ENCODE measurements around a stretch of chr7.

DNA sequence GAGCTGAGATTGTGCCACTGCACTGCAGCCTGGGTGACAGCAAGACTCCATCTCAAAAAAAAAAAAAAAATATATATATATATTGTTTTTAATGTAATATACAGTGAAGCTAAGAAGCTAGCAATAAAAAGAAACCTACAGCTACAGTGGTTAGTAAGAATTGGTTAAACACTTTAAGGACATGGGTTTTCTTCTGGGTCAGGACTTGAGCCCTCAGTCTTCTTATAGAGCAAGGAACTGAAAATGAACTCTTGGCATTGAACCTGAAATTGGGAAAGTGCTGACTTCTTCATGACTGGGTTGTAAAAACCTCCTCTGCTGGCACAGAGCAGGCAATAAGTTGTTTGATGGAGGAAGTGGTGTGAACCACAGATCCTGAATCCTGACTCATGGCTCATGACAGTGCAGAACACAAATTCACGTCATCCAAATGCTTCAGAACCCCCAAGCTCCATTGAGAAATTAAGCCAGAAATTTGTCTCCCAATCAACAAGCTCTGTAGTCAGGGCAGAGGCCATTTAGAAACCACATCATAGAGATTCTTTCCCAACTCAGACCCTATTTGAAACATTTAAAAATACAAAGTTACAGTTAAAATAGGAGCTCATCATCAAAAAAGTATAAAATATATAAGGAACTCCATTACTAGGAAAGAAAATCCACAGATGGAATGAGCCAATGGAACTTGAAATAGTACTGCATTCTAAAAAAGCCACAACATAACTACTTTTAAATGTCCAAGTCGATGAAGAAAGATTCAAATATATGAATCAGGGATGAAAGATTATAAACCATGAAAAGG is 10.4 kb upstream of the STK17A start:
- PRO-cap = no peak
- RAMPAGE, long total RNA, 4 experiments = no peak in any of the 4 experiments

DNA sequence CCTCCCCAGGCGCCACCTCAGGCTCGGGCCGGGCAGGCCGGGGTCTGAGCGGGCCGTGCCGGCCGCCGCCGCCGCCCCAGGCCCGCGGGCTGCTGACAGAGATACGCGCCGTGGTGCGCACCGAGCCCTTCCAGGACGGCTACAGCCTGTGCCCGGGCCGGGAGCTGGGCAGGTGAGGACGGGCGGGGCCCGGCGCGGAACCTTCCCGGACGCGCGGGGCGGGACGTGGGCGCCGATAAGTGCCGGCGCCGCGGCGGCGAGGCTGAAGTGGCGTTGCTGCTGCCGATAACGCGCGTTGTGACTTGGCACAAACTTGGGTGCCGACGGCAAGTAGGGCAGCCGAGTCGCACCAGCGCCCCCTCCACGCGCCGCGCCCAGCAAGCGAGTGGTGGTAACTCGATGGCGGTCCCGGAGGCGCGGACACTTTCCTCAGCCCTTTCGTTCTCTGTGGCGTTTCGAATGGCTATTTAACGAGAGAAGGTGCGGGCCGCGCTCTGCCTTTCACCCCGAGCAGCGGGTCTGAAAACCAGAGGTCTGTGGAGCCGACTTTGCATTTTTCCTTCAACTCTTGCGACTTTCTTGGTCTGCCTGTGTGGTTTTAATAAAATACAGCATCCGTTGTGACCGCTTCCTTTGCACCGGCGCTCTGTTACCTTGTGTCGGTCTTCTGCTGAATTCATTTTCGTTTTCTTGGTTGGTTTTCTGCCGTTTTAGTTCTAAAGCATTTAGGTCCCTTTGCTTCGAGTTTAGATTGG is 547 bp downstream of the STK17A start:
- PRO-cap = bidirectional peak, plus-strand start at position 310 of the sequence, minus-strand start at position 304 of the sequence; bidirectional peak, plus-strand start at position 685 of the sequence, minus-strand start at position 661 of the sequence
- RAMPAGE, long total RNA, 4 experiments = start-site peak on the plus strand in 3 of 4 experiments, centred at positions 44 to 169 of the sequence, 6 to 23 reads per replicate

DNA sequence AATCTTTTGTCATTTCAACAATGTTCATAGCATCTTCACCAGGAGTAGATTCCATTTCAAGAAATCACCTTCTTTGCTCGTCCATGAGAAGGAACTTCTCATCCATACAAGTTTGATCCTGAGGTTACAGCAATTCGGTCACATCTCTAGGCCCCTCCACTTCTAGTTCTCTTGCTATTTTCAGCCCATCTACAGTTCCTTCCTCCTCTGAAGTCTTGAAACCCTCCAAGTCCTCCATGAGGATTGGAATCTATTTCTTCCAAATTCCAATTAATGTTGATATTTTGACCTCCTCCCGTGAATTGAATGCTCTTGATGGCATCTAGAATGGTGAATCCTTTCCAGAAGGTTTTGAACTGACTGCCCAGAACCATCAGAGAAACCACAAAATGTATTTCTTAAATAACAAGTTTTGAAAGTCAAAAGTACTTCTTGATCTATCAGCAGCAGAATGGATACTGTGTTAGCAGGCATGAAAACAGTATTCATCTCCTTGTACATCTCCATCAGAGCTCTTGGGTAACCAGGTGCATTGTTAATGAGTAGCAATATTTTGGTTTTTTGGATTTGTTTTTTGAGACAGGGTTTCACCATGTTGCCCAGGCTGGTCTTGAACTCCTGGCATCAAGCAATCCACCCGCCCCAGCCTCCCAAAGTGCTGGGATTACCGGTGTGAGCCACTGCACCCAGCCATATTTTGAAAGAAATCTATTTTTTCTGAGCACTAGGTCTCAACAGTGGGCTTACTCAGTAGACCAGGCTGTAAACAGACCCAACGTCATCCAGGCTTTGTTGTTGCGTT is 49.5 kb downstream of the STK17A start:
- PRO-cap = no peak
- RAMPAGE, long total RNA, 4 experiments = start-site peak on the minus strand in 2 of 4 experiments, centred at positions 324 to 542 of the sequence, 9 to 26 reads per replicate

DNA sequence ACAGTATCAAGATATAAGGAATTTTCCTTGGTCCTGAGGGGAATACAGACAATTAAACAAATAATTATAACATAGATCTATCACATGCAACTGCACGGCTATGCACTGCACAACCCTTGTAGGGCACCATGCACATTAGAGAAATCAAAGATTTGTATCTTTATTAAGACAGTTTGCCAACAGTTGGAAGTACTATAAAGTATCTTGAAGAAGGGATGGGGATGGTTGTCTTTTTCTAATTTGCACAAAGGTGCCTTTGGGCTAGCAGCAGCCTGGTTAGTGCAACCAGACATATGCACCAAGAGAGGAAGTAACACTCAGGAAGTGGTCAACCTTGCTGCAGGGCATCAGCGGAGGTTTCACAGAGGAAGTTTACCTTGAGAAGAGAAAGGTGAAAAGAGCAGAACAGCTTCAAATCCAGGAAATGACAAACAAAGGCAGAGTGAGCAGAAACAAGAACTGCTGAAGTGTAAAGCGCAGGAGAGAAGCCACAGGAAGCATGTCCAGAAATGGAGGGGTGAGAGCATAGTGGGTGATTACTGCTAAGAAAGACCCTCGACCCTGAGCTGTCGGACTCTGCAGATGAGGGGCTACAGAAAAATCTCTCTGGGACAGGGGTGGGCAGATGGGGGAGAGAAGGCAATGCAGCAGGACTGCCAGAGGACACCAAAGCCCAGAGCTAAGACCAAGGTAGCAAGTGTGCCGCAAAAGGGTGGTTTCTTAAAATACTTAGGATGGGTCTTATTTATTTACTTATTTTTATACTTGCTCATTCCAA is 66.9 kb downstream of the STK17A start:
- PRO-cap = unidirectional peak, plus-strand start at position 472 of the sequence
- RAMPAGE, long total RNA, 4 experiments = no peak in any of the 4 experiments

DNA sequence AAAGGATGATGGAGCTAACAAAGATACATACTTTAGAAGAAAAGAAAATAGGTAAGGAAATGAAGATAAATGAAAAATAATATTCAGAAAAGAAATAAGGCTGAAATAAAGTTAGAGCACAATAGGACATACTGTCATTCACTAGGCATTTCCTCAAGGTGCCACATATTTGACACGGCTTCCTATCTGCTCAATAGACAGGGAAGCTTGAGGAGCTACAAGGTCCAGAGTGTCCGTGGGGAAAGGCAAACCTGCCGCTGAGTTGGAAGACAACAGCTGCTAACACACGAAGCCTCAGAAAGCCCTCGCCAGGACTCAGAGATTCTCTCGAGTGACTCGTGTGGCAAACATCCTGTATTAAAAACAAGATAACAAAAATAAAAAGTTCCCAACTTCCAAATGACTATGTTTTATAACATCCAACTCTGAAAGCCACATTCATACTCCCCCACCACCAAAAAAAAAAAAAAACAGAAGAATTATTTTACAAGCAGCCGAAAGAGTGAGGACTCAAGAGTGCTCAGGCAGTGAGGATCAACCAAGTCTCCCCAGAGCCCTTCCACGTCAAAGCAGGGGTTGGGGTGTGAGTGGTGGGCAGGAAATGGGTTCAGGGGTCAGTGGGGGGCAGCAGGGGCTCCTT is 67.6 kb downstream of the STK17A start:
- PRO-cap = bidirectional peak, plus-strand start at position 513 of the sequence, minus-strand start at position 329 of the sequence; unidirectional peak, minus-strand start at position 540 of the sequence
- RAMPAGE, long total RNA, 4 experiments = no peak in any of the 4 experiments

DNA sequence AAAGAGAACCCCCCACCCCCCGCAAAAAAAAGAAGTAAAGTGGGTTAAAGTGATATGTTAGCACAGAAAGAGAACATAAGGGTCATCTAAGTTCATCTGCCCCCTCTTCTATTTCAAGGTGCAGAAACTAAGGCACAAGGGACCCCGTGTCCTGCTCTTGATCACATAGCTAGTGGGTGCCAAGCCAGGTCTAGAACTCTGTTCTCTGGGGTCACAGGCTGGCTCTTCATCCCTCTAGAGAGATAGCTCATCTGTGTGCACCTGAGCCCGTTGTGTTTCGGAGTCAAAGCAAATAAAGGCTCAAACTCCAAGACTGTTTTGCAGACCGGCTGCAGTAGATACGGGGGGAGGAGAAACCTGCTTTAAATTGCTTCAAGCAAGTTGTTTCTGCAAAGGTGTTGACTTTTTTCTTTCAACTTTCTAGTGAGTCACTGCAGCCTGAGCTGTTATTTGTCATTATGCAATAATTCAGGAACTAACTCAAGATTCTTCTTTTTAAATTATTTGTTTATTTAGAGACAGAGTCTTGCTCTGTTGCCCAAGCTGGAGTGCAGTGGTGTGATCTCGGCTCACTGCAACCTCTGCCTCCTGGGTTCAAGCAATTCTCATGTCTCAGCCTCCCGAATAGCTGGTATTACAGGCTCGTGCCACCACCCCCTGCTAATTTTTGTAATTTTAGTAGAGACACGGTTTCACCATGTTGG is 6.4 kb downstream of the BLVRA start:
- PRO-cap = unidirectional peak, plus-strand start at position 317 of the sequence
- RAMPAGE, long total RNA, 4 experiments = no peak in any of the 4 experiments

DNA sequence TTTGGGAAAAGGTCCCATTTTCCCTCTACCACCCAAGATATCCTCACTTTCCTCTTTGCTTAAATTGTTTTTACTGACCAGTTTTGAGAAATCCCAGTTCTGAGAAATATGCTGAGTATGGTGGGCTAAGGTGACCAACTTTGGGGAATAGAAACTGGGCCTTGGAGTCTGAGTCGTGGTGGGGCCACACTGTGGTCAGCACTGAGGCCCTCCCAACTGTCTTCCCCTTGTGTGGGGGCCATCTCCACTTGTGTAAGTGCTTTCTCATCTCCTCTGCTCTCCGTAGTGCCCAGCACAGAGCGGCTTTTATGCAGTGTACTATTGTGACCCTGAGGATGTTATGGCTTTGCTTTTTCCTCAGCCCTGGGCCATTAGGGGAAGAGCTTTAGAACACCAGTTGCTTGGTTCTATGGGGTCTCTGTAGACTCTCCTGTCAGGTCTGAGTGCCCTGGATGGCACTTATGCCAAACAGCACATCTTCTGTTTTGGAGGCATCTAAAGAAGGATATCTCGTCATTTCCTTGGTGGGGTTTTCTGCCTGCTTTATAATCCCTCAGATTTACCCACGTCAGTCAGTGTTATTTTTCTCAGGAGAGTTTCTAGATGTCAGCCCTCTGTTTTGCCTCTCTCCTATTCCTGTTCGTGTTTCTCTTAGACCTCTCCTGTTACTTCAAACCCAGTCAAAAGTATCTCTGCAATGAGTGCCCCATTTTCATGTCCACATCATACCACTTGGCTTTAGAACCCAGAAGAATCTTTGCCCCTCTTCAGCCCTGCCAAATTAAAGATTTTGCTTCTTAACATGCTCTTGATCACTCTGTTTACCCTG is 1.2 kb downstream of the DBNL start:
- PRO-cap = no peak
- RAMPAGE, long total RNA, 4 experiments = no peak in any of the 4 experiments

- PRO-cap = no peak
- RAMPAGE, long total RNA, 4 experiments = no peak in any of the 4 experiments
Measured at GRCh38 chr7:44065726-44066708, 650 bp upstream of the PGAM2 start.

- PRO-cap = no peak
- RAMPAGE, long total RNA, 4 experiments = no peak in any of the 4 experiments
Measured at GRCh38 chr7:44066709-44067401, 1.5 kb upstream of the PGAM2 start.

DNA sequence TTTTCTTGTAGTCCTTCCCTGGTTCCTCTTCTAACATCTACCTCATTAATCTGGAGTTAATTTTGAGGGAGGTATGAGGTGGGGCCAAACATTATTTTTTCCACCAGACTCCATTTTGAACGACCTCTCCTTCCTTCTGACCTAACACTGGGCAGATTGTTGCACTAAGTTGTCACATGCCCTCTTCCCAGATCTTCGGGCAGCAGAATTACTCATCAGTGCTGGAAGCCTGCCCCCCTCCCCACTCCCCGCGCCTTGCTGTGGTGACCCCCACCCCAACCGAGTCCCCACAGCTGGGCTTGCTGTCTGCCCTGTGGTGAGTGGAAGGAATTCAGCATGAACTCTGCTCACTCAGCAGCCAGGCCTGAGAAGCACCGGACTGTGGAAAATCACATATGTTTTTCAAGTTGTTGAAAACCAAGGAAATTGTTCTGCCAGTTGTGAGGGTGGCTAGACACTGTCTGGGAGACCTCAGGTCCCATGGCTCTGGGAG is 3.7 kb upstream of the AEBP1 start:
- PRO-cap = no peak
- RAMPAGE, long total RNA, 4 experiments = no peak in any of the 4 experiments

GRCh38 chr7:44105166-44105929 is 1.2 kb downstream of the AEBP1 start:
- PRO-cap = bidirectional peak, plus-strand start at chr7:44105691, minus-strand start at chr7:44105401
- RAMPAGE, long total RNA, 4 experiments = no peak in any of the 4 experiments

- PRO-cap = no peak
- RAMPAGE, long total RNA, 4 experiments = no peak in any of the 4 experiments
Measured at GRCh38 chr7:44258918-44260055, 58.5 kb downstream of the YKT6 start.

GRCh38 chr7:44467703-44468091 is 22.8 kb downstream of the NUDCD3 start:
- PRO-cap = no peak
- RAMPAGE, long total RNA, 4 experiments = start-site peak on the plus strand in 4 of 4 experiments, at chr7:44467842-44467848 at its widest, 10 to 117 reads per replicate

- PRO-cap = no peak
- RAMPAGE, long total RNA, 4 experiments = no peak in any of the 4 experiments
Measured at GRCh38 chr7:44629700-44630386, 23.4 kb downstream of the OGDH start.

- PRO-cap = unidirectional peak, plus-strand start at chr7:44639999
- RAMPAGE, long total RNA, 4 experiments = no peak in any of the 4 experiments
Measured at GRCh38 chr7:44639589-44640312, 33.3 kb downstream of the OGDH start.

GRCh38 chr7:44693739-44694737 is 54.6 kb upstream of the ZMIZ2 start:
- PRO-cap = no peak
- RAMPAGE, long total RNA, 4 experiments = start-site peak on the plus strand in 1 of 4 experiments, at chr7:44693840-44694574 at its widest, 9 to 13 reads per replicate

GRCh38 chr7:44735356-44735774 is 13.3 kb upstream of the ZMIZ2 start:
- PRO-cap = no peak
- RAMPAGE, long total RNA, 4 experiments = no peak in any of the 4 experiments

DNA sequence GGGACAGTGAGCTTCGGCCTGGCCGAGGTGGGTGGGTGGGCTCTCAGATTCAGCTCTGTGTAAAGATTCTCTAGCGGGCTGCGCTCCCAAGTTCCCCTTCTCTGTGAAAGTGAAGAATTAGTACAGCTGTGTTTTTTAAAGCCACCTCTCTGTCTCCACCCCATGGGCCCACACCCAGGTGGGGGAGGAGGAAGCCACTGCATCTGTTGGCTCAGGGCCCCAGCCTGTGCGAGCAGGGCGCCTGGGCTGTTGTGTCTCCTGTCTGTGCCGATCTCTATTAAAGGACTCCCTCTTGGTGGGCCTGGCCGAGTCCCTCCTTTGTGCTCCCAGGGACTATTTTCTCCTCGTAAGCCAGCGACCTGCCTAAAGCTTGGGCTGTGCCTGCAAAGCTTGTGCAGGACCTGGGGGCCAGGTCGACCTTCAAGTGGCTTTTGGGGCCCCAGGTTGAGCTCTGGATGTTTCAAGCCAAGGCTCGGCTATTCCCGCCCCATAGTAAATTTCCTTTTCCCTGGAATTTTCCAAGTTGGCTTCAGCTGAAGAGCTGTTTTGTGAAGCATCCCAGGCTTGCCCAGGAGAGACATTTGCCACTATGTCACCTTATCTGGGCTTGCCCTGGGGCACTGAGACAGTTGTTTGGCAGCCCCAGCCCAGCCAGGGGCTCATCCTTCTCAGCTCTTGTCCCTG is 19.9 kb downstream of the ZMIZ2 start:
- PRO-cap = bidirectional peak, plus-strand start at position 229 of the sequence, minus-strand start at position 111 of the sequence
- RAMPAGE, long total RNA, 4 experiments = no peak in any of the 4 experiments

DNA sequence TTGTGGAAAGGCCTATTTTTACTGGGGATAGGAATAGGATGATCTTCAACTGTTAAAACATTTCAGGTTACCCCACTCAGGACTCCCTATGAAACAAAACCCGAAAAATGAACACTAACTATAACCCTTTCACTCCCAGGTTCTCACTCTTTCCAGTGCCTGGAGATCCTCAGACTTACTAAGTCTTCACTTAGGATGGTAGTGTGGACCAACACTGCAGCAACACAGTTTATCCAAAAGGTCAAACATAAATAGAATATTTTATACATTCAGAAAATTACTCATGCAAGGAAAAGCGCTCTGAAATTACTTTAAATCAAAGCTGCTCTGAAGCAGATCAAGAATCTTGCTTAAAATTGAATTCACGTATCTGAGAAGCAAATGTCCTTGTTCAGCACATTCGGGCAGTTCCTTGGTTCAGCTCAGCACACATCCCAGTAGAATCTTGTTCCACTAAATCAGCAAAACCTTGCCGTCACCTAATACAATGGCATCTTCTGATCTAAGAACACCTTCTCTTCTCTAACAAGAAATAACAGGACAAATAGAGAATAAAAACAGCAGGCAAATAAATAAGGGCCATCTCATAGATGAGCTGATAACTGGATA is 18.1 kb downstream of the H2AZ2 start:
- PRO-cap = no peak
- RAMPAGE, long total RNA, 4 experiments = no peak in any of the 4 experiments

DNA sequence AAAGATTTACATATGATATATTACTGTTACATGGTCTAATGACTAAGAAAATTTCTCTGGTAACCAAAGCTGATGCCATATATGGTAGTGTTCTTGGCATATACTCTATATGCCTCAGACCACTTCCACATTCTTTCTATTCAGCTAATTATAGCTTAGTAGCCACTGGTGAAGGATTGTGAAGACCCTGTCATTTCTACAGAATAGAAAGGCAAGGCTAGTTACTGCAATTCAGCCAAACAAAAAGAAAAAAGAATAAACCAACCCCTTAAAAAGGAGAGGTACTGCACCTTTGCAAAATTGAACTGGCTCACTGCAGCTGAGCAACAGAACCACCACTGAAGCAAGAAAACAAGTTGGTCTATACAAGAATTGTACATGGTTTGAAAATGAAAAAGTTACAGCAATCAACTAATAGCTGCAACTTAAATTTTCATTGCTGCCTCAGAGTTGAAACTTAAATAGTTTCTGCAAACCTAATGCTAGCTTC is 3.6 kb downstream of the PURB start:
- PRO-cap = no peak
- RAMPAGE, long total RNA, 4 experiments = no peak in any of the 4 experiments